ENCODE data around the genes TBC1D3K and FBXO47.

DNA sequence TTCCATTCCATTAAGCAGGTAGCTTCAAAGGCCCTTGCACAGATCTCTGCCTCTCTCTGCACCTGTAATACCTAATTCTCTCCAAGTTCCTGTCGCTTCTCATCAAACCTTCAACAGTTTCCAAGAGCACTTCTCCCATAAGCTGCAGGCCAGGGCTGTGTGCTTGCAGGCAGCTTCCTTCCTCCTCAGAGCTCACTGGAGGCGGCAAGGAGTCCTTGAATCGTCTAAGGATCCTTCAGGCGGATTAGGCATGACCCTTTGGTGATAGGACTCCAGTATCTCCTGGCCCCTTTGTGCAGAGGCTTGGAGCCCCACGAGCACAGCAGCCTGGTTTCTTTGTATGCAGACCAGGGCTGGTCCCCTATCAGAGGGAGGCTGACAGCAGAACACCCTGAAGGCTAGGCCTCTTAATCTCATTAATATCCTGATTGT lies 19.8 kb downstream of the HNF1B start:
- PRO-cap: no peak

GRCh38 chr17:37729886-37730062 lies 15.1 kb downstream of the HNF1B start:
- PRO-cap: no peak

GRCh38 chr17:37743394-37743992 lies 1.4 kb downstream of the HNF1B start:
- PRO-cap: no peak

DNA sequence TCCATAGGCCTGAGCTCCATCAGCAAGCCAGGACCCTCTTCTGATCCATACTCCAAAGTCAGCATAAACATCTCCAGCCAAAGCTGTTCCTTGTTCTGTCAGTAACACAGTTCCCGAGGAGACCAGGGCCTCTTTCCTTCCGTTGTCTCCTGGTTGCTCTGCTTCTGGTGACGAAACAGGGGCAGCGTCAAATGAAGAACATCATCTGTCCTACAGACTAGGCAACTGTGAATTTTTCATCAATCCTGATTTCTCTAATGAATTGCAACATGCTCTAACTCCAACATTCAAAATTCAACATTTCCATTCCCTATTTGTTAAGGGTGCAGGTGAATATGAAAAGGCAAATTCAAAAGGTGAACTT lies 83.9 kb upstream of the HNF1B start:
- PRO-cap: no peak

DNA sequence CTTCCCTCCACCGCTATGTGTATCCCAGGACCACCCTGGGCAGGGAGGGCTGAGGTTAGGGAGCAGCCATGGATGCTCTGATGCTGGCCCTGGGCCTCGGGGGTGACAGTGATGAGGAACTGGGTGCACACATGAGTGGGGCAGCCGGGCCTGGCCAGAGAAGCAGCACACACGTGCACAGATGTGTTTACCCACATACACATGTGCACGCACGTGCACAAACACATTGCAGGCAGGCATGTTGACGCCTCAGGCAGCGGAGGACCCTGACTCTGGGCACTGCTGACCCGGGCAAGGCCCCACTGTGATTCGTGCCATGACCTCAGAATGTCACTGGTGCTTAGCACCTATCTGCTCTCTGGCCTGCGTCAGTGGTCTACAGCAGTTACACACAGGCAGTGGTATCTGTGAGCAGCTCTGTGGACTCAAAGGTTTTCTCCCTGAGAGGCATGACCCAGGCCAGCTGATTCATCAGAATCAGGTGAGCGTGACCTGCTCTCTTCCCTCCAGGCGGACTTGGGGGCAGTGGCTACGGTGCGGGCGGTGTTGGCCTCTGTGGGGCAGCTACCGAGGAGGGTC lies at the start of gene TBC1D3K:
TBC1D3K (plus strand) TSS at position 326 of the 579 bp plus-strand sequence.
- PRO-cap: no peak

GRCh38 chr17:38428763-38429529 lies 682 bp downstream of the ARHGAP23 start:
- PRO-cap: no peak

DNA sequence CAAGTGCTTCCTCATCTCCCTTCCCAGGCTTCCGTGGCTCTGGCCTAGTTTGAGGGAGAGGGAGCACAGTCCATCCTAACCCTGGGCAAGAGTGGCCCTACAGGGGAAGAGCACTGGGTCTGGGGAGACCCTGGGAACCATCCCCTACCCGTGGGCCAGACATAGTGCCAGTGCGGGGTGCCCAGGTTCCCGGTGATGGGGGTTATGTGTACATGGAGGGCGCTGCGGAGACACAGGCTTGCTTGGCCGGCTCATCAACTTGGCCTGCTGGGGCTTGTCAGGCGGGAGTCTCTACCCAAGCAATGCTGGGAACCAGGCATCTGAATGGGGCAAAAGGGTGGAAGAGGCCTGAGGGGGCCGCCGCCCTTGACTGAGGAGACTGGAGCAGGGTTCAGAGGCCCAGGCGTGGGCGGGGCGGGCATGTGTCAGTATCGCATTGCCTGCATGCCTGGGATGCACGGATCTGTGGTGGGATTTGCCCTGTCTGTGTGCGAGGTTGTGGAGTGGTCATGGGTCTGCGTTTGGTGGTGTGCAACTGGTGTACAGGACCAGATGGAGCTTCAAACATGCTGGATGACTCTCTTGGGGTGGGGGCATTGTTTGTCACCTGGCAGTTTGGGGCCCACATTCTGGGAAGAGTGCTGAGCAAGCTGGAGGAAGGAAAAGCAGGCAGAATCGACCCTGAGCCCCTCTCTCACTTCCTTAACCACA lies 21.1 kb downstream of the ARHGAP23 start:
- PRO-cap: no peak

- PRO-cap: bidirectional peak, plus-strand start at chr17:38591472, minus-strand start at chr17:38591163
These were observed 14.8 kb downstream of the SRCIN1 start for GRCh38 chr17:38591003-38591343.

GRCh38 chr17:38604441-38605107 lies 1.2 kb downstream of the SRCIN1 start:
- PRO-cap: no peak

- PRO-cap: bidirectional peak, plus-strand start at chr17:38657717, minus-strand start at chr17:38657576
These were observed 17.5 kb downstream of the EPOP start for GRCh38 chr17:38656927-38658026.

GRCh38 chr17:38706462-38707301 lies 1.6 kb downstream of the MLLT6 start:
- PRO-cap: no peak

- PRO-cap: no peak
These were observed 3.9 kb downstream of the MLLT6 start for GRCh38 chr17:38708554-38709728.

DNA sequence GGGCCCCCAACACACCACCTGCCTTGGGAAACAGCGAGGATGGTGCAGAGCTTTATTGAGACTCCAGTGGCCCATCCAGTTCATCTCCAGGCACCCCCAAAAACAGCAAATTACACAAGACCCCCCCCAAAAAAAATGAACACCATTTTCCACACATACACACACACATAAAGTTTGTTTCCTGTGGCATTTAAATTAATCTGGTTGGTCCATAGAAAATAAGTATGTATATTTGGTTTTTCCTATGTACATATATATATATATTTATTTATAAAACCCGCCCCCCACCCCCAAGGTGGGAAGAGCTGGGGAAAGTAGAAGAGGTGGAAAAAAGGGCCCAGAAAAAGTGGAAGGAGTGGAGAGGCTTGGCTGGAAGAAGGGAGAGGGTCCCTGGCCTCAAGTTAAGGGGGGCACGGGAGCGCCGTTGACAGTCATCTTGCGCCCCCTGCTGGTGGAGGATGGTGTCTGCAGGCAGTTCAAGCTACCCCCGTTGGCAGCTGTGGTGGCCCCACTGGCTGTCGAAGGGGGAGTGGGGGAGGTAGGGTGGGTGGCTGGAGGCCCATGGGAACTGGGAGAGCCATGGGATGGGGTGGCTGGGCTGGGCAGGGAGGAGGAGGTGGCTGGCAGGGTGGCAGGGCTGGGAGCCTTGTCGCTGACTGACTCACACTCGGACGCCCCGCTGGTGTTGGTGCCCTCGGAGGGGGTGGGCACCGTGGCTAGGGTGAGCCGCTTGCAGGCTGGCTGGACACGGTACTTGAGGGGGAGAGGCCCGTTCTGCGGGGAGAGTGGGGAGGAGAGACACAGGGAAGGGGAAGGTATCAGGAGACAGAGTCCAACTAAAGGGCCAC lies 4.9 kb downstream of the CISD3 start:
- PRO-cap: no peak

DNA sequence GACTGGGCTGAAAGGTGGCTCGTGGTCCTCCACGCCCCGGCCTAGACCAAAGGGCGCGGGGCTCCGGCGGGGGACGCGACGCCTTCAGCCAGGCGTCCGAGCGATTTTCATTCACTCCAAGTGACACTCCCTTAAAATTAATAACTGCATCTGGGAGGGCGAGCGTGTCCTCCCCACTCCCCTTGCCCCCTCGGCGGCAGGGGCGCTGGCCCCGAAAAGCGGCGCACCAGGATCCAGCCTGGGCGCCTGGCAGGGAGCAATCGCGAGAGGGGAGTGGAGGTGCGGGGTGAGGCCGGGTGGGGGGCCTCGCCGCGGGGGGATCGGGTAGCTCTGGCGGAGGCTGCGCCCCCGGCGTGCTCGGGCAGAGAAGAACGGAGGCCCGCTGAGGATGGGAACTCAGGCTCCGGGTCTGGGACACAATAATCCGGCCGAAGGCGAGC lies 607 bp upstream of the PCGF2 start:
- PRO-cap: no peak

- PRO-cap: no peak
These were observed 20.0 kb downstream of the PIP4K2B start for GRCh38 chr17:38779315-38779761.

GRCh38 chr17:38796841-38797468 lies 2.4 kb downstream of the PIP4K2B start:
- PRO-cap: no peak

DNA sequence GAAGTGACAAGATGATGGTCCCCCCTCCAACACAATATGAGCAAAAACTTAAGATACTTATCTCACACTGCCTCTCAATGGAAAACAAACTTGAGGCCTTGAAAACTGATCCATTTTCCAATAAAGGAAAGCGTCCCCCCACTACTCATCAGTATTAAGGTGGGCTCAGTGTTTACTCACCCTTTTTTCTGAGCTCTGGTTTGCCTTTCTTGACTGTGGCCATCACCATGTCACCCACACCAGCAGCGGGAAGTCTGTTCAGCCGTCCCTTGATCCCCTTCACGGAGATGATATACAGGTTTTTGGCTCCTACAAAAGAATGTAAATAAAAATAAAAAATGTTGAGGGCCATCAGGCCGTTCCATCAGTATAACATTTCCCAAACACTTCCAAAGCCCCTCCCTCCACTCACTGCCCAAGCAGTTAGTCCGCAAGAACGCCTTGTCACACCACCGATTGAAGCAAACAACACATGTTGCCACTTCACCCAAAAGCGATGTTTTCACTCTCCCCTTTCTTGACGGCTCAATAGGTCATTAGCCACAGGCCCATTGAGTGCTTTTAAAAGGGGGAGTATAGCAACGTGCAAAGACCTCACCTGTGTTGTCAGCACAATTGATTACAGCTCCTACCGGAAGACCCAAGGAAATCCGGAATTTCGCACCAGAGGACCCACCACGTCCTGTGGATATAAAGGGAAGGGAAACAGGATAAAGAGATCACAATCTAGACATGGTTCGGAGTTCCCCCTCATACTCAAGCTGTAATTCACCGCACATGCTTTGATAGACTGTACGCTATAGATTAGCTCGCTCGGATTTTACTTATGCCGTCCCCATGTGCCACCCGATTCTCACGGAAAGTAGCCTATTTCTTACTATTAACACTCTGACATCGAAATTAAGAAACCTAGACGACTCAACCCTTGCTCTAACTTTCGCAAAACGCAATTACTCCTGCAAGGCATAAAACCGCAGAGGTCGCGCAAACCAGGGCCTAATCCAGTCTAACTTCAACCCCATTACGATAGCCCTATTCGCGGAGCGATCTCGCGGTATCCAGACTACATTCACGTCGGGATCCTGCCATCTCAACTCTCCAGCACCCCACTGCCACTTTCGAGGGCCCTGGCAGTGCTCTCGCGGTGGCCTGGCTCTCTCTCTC lies 715 bp downstream of the RPL23 start:
- PRO-cap: unidirectional peak, minus-strand start at position 572 of the sequence; bidirectional peak, plus-strand start at position 1,114 of the sequence, minus-strand start at position 780 of the sequence

DNA sequence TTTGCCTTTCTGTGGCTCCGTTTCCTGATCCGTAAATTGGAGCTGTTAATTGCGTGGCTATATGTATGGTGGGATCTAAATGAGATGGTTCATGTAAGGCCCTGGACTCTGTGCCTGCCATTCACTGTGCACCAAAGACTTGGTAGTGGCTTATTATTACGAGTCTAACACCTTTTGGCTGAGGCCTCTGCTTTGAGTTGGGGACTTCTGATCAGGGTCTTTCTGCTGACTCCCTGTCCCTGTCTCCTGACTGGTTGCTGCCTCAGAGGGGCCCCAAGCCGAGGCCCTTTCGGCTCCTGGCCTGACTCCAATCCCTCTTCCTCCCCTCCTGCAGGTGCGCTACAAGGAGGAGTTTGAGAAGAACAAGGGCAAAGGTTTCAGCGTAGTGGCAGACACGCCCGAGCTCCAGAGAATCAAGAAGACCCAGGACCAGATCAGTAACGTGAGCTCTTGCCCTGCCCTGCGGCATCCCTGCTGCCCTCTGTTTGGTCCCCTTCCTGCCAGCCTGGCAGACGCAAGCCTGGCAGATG lies 28.3 kb downstream of the LASP1 start:
- PRO-cap: no peak

DNA sequence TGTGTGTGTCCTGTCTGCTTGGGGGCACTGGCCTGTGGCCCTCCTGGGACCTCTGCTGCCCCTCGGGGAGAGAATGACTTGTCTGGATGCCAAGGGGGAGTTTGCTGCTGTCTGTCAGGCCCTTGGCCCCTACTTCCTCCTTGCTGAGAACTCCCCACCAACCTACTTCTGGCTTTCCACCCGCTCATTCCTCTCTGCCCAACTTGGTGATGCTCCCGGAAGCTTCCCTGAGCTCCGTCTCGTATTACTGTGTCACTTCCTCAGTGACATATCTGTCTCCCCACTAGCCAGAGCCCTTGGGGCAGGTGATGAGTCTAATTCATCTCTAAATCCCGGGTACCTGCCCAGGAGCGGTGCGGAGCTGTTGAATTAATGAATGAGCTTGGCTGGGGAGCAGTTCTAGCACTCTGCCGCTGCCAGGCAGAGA lies 45.3 kb downstream of the FBXO47 start:
- PRO-cap: no peak

DNA sequence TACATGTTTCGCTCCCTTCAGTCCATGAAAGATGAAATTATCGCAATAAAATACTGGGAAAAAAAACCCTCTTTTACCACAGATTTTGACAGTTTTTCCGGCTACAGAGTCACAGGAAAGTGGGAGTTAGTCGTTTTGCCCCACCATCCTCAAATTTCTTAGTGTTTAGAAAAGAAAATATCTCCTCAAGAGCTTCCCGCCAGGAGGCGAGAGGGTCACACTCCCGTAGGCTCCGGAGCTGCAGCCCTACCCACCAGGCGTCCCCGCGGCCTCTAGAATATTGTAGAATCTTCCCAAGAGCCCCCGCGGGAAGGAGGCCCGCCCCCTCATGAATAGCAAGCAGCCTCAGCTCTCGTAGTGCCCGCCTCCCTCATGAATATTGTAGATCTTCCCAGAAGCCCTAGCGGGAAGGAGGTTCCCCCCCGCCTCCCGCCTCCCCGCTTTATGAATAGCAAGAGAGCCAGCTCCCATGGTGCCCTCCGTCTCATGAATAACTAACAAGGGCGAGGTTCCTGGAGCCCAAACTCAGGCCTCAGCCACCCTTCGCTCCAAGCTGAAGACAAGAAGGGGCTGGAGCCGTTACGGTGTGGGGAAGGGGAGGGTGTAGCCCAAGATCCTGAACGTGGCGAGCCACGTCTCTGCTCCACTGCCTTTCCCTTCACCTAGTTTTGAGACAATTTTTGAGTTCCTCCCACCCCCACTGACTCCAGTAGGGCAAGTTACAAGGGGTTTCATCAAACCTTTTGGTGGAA lies at the start of gene FBXO47:
FBXO47 (minus strand) TSS at position 252 of the 752 bp plus-strand sequence.
- PRO-cap: no peak